ENCODE results near the genes ZDHHC18 and SFN.

DNA sequence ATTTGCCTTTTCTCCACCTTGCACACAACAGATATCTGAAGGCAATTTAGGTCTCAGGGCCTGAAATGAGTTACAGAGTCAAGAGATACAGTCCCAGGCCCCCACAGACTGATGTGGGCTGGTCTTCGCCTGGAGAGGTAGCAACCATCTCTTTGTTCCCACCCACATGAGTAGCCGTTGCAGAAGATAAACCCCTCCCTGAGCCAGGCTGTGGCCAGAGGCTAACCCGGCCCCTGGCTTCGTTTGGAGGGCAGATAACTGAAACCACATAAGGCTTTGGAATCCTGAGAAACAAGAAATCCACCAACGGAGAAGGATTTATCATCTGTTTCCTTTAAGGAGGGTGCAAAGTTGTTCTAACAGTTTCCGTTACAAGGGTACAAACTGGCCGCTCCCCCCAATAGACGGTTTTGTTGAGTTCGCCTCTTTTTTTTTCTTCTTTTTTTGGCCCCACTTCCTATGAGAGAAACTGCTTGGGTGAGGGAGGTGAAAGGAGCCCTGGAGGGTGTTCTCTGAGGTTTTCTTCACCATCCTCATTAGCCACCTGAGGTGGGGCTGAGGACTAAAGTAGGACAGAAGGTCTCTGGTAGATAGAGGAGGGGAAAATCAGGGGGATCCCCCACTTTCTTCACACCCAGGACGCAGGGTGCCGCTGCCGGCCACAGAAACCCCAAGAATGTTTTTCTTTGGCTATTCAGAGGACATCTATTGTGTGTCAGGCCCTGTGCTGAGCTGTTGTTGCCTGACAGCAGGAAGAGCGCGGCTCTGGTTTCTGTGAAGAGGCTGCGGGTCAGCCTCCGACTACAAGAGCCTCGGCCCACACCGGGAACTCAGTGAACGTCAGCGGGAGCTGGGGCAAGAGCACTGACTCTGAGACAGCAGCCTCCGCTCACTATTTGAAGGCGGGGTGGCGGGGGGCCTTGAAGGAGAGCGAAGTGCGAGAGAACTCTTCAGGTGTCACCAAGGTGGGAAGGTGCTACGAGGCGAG lies 614 bp upstream of the PIGV start:
- PRO-cap, result unidirectional peak, plus-strand start at position 213 of the sequence; unidirectional peak, plus-strand start at position 593 of the sequence; bidirectional peak, plus-strand start at position 735 of the sequence, minus-strand start at position 678 of the sequence

- PRO-cap, result bidirectional peak, plus-strand start at chr1:26826688, minus-strand start at chr1:26826601; bidirectional peak, plus-strand start at chr1:26826961, minus-strand start at chr1:26826946
Observed at GRCh38 chr1:26826132-26827296, at the start of gene ZDHHC18. ZDHHC18 (plus strand) TSS chr1:26826688.

GRCh38 chr1:26838796-26839315 lies 12.4 kb downstream of the ZDHHC18 start:
- PRO-cap, result no peak

DNA sequence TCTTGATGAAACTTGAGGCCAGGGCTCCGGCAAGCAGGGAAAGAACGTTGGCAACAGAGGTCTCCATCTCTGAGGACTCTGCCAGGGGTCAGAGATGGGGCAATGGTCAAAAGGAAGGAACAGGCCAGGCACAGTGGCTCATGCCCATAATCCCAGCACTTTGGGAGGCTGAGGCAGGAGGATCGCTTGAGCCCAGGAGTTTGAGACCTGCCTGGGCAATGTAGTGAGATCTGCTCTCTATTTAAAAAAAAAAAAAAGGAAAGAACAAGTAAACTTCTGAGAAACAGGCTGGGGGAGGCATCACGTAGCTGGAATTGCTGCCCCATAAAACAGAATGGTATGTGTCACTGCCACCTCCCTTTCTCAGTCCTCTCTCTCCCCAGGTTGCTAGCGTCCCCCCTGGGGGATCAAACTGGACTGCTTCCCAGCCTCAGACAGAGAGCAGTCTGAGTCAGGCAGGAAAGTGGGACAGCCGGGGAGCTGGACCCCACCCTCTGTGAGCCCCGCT lies 1.3 kb upstream of the SFN start:
- PRO-cap, result no peak

DNA sequence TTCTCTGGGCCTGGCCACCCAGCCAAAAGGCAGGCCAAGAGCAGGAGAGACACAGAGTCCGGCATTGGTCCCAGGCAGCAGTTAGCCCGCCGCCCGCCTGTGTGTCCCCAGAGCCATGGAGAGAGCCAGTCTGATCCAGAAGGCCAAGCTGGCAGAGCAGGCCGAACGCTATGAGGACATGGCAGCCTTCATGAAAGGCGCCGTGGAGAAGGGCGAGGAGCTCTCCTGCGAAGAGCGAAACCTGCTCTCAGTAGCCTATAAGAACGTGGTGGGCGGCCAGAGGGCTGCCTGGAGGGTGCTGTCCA lies at the start of gene SFN:
Gene SFN, plus strand, starts transcription at position 52 of the 305 bp plus-strand sequence.
- PRO-cap, result no peak

- PRO-cap, result bidirectional peak, plus-strand start at chr1:26865242, minus-strand start at chr1:26865089
Observed at GRCh38 chr1:26864546-26865622, 1.9 kb downstream of the SFN start.

DNA sequence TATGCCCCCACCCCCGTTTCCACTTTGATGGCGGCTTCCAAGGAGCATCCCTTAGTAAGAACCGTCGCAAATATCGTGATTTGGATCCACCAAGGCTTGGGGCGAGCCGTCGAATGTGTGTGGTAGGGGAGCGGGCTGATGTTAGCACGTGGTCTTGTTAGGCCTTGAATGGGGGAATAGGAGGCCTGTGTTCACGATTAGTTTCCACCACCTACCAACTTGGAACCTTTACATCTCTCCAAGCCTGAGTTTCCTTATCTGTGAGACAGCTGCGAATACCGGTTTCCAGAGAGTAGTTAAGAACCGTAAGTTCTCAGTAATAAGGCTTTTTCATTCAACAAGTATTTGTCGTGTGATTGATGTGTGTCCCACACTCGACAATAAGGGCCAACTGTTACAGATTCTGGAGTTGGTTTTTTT lies 655 bp downstream of the NUDC start:
- PRO-cap, result no peak

- PRO-cap, result no peak
Observed at GRCh38 chr1:26995134-26995645, 1.7 kb downstream of the TRNP1 start.

- PRO-cap, result no peak
Observed at GRCh38 chr1:27012277-27012658, 382 bp downstream of the TENT5B start.

- PRO-cap, result bidirectional peak, plus-strand start at chr1:27106833, minus-strand start at chr1:27106655
Observed at GRCh38 chr1:27106546-27106918, 48.4 kb downstream of the SLC9A1 start.

- PRO-cap, result no peak
Observed at GRCh38 chr1:27145364-27146041, 9.4 kb downstream of the SLC9A1 start.

- PRO-cap, result no peak
Observed at GRCh38 chr1:27153178-27153761, 1.7 kb downstream of the SLC9A1 start.

DNA sequence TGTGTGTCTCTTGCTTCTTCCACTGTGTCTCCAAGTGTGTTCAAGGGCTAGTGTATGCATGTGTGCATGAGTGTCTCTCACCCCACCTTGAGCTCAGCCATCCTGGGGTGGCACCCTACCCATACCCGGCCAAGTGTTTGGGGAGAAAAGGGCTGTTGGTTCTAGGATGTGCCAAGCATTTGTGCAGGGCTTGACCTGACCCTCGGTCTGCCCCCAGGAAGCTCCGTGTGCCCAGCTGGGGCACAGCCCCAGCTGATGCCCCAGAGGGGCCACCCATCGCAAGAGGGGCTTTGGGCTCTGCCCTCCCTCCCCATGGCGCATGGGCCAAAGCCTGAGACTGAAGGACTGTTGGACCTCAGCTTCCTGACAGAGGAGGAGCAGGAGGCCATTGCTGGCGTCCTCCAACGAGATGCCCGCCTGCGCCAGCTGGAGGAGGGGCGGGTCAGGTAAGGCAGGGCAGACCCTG lies 3.3 kb downstream of the SYTL1 start:
- PRO-cap, result no peak

DNA sequence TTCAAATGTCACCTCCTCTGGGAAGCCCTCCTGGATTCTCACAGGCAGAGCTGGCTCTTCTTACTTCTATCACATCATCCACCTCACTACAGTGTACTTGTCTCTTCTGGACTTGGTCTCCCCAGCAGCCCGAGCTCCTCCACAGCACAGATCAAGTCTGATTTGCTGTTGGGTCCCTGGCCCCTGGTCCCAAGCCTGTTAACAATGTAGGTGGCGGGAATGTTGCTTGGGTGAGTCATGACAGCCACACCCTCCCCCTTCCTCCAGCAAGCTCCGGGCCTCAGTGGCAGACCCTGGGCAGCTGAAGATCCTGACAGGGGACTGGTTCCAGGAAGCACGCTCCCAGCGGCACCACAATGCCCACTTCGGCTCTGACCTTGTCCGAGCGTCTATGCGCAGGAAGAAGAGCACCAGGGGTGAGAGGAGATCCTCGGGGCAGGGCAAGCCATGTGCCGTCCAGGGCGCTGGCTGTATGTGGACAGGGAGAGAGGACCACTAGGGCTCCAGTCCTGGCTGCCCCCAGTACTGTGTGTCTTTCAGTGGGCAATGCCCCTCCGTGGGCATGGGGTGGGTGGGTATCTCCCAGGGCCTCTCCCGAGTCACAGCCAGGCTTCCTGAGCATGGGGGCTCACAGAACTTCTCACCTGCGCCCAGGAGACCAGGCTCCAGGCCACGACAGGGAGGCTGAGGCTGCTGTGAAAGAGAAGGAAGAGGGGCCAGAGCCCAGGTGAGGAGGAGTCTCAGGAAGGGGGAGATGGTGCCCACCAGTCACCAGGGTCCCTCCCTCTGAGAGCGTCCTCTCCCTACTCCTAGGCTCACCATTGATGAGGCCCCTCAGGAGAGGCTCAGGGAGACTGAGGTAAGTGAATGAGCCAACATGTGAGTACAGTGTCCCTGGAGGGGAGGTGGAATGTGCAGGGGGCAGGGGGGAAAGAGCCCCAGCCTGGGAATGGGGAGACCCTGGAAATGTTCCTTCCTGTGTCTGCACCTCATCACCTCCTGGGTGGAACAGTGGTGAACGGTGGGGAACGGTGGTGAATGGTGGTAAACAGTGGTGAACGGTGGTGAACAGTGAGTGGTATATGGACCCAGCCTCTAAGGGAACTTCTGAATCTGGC lies 5.7 kb downstream of the SYTL1 start:
- PRO-cap, result no peak

GRCh38 chr1:27475285-27475605 lies 14.7 kb downstream of the WASF2 start:
- PRO-cap, result no peak

DNA sequence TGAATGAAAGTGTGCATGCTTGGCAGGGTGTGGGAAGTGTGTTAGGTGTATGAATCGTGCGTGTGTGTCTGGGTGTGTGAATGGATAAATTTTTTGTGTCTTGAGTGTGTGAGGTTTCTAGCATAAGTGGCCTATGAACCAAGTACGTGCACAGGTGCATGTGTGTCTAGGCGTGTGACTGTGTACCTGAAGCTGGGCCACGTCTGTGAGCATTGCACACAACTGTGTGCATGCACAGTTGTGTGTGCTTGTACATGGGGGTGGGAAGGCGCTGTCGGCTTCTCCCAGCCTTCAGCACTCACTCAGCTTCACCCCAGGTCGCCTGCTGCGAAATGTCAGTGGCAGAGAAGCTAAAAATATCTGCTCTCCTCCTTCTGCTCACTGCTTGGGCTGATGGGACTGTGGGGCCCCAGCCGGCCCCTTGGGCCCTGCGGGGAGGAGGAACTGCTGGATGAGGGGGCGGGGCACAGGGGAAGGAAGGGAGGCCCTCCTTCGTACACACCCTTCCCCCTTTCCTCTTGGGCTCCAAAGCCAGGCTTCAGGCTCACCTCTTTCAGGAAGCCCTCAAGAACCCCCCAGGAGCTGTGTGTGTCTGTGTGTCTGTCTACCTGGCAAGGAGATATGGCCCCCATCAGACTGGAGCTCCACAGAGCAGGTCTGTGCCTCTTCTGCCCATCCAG lies 35.4 kb upstream of the WASF2 start:
- PRO-cap, result unidirectional peak, minus-strand start at position 304 of the sequence

DNA sequence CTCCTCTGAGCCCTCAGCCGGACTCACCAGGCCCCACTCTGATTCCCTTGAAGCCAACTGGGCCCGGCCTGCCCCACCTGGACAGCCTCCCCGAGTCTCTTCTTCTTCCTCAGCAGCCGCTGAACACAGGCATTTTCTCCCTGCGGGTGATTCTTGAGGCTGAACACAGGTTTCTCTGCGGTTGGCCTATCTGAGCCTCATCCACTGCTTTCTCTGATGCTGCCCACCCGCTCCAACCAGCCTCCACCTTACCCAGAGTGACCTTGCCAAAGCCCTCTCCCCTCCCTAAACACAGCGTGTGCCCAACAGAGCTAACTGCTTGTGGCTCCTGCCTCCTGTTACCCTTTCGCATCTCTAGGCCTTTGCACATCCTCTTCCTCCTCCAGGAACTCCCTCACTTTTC lies 42.5 kb upstream of the WASF2 start:
- PRO-cap, result no peak

DNA sequence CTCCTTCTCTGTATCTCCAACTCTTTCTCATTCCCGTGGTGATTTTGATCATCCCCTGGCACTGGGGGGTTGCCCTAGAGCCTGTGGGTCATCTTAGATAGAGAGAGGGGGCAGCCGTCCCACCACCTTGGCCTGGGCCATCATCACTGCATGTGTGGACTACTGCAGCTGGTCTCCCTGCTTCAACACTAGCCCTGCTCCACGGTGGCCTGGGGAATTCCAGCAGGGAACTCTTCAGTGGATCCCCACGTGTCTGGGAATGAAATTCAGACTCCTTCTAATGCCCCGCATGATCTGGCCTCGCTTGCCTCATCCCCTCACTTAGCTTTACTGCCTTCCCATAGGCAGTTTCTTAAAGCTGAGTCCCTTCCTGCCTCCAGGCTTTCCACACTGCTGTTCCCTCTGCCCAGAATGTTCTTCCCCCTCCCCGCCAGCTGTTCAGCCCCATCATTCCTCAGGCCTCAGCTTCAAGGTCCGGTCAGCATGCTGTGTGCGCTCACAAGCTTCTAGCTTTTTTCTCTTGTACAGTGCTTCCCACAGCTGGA lies 54.7 kb upstream of the WASF2 start:
- PRO-cap, result no peak

GRCh38 chr1:27555348-27555755 lies 48.6 kb downstream of the AHDC1 start:
- PRO-cap, result no peak

DNA sequence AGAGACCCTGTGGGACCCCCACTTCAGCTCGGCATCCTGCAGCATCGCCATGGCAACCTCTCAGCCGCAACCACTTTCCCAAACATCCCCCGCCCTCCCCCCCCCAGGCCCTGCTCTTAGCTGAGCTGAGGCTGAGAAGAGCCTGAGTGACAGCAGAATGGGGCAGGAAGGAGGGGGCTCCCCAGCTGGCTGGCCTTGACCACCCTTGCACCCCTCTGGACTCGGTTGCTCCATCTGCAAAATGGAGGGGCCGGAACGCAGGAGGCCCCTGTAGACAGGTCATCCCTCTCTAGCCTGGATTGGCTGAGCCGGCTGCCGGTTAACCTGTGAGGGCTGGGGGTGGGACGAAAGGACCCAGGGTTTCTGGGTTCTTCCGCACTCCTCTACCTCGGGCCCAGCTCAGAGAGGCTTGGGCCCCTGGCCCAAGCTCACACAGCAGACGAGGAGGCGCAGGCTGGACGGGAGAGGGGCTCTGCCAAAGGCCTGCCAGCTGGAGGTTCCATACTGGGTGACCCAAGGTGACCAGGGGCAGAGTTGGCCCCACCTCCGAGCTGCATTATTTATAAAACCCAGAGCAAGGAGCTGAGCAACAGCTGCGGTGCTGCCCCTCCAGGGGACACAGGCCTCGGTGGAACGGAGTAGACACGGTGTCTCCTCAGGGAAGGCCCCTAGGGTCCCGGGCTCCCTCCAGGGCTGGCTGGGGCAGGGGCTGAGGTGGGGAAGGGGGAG lies 11.3 kb downstream of the AHDC1 start:
- PRO-cap, result no peak